Peripheral blood mononuclear cell (primary cell): ENCODE measurements around the gene HDAC10.

- PRO-cap, 8 experiments, result peak in 2 of 8 experiments; most common plus-strand start chr22:49975574 (in 1)
Measured at GRCh38 chr22:49975295-49976290, 15.0 kb downstream of the PIM3 start.

DNA sequence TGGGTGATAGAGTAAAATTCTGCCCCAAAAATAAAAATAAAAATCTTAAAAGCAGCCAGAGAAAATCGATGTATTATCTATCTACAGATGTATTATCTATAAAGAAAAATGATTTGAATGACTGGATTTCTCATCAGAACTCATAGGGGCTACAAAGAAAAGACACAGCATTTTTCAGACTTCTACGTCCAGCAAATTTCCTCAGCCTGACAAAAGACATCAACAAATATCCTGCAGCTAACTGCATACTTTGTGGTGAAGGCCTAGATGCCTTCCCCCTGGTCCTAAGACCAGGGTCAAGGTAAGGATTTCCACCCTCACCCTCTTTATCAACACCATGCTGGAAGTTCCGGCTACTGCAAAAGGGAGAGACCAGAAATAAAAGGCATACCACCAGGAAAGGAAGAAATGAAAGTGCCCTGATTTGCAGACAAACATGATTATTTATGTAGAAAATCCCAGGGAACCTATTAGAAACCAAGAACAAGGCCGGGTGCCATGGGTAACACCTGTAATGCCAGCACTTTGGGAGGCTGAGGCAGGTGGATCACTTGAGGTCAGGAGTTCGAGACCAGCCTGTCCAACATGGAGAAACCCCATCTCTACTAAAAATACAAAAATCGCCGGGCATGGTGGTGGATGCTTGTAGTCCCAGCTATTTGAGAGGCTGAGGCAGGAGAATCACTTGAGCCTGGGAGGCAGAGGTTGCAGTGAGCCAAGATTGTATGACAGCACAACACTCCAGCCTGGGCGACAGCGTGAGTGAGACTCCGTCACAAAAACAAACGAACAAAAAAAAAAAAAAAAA lies 20.4 kb downstream of the PIM3 start:
- PRO-cap, 8 experiments, result peak in 3 of 8 experiments; most common plus-strand start position 292 of the sequence (in 1)

- PRO-cap, 8 experiments, result no peak in any of the 8 experiments
Measured at GRCh38 chr22:50103985-50104354, 14.2 kb downstream of the MOV10L1 start.

DNA sequence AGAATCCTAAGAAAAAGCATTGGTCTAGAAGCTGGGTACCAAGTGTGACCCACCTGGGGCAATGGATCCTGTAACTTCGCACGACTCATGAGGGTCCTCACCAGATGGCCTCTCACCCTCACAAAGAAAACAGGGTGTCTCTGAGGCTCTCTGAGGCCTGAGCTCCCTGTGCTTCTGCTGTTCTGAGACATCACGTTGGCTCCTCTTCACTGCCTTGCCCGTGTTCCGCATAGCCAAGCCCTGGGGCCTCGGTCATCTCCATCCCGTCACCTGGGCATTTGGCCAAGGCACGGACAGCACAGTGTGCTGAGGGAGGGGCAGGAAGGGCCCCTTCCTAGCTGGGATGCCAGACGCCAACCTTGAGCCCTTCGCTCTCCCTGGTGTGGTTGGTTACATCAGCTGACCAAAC lies 25.8 kb downstream of the MOV10L1 start:
- PRO-cap, 8 experiments, result no peak in any of the 8 experiments

DNA sequence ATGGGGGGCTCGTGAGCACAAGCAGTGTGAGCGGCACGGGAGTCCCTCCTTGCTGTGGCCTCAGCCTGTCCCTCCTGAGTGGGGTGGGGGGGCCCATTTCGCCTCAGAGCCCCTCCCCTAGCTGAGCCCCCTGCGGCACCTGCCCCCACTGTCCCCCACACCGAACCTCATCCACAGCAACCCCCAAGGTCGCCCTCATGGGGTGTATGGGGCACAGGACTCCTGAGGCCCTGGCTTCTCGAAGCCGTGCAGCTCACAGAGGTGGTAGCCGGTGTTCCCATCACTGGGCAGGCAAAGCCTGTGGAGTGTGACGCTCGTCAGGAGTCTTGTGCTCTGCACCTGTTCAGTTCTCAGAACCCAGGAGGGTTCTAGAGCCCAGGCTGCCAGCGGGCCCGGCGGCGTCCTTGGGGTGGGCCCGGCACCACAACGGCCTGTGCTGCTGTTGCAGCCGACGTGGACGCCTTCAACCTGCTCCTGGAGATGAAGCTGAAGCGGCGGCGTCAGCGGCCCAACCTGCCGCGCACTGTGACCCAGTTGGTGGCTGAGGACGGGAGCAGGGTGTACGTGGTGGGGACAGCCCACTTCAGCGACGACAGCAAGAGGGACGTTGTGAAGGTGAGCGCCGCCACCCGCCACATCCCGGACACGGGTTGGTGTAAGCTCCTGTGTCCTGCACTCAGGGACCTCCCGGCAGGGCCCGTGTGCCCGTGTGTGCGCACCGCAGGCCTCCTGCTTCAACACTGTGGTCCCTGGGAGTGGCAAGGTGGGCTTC lies 6.7 kb upstream of the SELENOO start:
- PRO-cap, 8 experiments, result peak in 4 of 8 experiments; most common plus-strand start position 602 of the sequence (in 3); most common minus-strand start position 142 of the sequence (in 1)

DNA sequence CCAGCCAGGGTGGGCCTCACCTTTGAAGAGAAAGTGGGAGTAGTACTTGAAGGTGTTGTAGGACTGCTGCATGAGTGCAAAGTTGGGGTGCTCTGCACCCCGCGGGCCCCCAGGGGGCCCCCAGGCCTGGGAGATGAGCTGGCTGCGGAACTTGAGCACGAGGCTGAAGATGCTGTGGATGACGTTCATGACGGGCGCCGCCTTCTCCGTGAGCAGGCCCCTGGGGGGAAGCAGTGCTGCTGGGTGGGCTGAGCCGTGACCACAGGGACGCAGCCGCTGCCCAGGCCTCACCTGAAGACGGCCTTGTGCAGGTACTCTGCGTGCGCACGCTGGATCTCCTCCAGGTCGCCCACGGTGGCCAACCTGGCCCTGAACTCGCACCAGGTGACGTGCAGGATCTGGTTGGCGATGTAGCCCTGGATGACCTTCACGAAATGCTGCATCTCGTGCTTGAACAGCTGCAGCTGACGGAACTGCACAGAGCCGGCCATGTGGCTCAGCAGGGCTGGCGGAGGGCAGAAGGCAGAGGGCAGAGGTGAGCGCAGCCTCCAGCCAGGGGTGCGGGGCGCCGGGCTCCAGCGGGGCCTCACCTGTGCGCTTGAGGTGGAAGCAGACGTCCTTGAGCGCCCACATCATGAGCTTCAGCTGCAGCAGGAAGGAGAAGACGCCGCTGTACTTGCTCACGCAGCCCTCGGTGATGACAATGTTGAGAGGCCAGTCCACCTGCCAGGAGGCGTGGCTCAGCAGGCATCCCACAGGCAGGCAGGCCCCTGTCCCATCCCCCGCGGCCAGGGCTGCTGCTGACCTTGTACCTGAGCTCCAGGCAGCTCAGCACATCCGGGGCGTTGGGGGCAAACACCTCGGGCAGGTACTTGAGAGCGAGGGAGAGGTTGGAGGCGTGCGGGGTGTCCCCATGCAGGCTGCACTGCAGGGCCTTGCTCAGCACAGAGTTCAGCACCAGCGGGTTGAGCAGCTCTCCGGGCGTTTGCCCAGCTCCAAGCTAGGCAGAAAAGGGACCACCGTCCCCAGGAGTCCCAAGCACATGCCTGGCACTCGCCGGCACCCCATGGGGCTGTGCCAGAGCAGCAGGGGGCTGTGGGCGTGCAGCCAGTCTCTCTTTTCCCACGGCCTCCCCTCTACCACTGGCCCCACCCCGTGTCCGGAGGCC lies 17.5 kb downstream of the SELENOO start:
- PRO-cap, 8 experiments, result peak in 4 of 8 experiments; most common plus-strand start position 881 of the sequence (in 4); most common minus-strand start position 596 of the sequence (in 1)

DNA sequence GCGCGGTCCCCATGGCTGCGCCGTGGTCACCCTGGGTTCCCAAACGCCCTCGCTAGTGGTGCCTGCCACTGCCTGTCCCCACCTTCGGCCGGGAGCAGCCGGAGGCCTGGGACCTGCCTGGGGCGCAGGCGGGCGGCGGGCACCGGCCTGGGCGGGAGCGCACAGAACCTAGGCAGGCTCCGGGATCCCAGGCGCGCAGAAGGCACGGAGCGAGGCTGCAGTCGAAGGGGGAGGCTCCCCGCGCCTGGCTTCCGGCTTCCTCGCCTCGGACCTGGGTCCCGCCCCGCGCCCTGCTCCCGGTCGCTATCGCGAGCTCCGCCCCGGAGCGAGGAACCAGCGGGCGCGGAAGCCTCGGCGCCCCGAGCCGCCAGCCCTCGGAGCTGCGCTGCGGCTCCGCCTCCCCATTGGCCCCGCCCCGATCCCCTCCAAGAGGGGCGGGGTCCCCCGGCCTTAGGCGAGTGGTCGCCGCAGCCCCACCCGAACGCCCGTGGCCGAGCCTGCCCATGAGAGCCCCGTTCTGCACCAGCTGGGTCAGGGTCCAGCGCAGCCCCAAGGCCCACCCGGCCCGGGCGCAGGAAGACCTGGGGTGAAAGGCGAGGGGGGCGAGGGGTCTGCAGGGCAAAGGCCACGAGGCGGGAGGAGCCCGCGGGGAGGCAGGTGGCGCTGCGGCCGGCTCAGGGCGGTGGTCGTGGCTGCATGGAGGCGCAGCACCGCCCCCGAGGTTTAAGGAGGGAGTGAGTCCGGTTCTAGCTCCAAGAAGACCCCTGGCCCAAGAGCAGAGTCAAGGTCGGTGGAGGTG lies at the start of gene HDAC10:
Gene HDAC10 (minus strand): TSS at position 246 of the 799 bp plus-strand sequence.
- PRO-cap, 8 experiments, result peak in 7 of 8 experiments; most common plus-strand start position 323 of the sequence (in 4); most common minus-strand start position 223 of the sequence (in 3)

DNA sequence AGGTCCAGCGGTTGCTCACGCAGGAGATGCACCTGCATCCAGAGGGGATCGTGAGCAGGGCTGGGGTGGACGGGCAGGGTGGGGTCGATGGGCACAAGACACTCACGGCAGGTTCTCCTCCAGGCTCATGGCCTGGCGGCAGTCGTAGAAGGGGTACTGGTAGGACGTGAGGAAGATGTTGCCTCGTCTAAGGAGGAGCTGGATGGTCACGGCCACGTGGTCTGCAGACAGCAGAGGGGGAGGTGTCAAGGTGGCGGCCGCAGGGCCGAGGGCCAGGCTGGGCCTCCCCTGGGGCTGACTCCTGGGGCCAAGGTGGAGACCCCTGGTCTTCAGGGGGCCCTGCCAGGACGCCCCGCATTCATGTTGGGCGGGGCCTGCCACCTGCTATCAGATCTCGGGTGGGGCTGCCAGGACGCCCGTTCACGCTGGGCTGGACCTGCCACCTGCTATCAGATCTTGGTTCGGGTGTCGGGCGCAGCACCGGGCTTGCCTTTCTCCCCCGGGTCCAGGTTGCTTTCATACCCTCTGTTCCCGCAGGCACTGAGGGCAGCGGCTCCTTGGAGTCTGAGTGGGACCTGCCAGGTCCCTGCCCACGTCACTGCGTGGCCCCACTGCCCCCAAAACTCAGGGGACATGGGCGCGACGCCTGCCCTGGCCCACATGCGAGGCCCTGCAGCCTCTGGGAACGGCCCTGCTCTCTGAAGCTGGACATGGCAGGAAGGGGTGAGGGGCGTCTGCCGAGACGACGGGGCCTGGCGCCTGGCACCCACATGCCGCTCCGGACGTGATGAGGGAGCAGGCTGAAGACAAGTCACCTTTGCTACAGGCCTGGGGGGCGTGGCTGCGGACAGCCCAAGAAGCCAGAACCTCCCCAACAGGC lies 16.1 kb upstream of the MAPK11 start:
- PRO-cap, 8 experiments, result peak in 4 of 8 experiments; most common minus-strand start position 780 of the sequence (in 2)

DNA sequence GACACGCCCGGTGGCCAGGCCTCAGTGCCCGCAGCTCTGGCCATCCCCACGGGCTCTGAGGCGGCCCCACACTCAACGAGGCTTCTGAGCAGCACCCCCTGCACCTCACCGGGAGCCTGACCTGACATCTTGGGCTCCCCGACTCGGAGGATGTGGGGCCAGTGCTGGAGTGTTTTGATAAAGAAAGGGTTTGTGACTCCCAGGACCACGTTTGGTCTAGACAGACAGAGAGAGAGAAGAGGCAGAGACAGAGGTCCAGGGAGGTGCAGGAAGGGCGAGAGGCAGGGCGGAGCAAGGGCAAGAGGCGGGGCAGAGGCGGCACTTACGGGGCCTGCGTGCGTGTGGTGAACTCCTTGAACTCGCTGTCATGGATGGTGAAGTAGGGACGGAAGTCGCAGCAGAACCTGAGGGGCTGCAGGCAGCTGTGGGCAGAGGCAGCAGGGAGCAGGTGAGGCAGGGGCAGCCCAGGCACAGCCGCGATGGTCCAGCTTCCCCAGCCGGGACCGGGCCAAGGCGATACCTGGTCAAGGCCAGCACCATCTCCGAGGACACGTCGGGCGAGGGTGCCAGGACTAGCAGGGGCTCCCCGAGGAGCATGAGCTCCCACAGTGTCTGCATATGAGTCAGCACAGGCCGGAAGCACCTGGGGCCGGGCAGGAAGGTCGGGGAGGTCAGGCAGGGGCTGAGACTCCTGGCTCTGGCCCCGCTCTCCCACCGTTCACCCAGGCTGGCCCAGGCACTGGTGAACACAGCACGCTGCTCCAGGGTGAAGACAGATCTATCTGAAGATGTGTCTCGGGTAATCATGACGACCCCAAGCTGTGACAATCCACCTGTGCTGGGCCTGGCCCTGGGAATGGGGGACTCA lies 7.1 kb upstream of the PLXNB2 start:
- PRO-cap, 8 experiments, result peak in 8 of 8 experiments; most common plus-strand start position 368 of the sequence (in 8); most common minus-strand start position 226 of the sequence (in 4)

DNA sequence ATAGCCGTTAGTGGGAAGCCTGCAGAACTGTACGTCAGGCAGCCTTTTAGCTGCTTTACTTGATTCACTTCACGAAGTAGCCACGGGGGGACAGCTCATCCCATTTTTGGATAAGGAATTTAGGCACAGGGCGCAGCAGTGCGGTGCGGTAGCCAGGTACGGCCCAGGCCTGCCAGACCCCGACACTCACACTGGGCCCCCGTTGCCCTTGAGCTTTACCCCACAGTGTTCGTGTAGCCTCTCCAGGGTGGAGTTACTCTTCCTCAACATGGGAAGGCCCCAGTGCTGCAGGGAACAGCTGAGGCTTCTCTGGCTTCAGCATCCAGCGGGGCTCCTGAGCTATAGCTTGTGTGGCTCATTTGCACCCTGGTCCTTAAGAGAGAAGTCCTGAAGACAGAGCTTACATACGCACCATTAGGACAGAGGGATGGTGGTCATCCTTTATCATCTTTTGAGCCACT lies 59.4 kb downstream of the SBF1 start:
- PRO-cap, 8 experiments, result no peak in any of the 8 experiments

DNA sequence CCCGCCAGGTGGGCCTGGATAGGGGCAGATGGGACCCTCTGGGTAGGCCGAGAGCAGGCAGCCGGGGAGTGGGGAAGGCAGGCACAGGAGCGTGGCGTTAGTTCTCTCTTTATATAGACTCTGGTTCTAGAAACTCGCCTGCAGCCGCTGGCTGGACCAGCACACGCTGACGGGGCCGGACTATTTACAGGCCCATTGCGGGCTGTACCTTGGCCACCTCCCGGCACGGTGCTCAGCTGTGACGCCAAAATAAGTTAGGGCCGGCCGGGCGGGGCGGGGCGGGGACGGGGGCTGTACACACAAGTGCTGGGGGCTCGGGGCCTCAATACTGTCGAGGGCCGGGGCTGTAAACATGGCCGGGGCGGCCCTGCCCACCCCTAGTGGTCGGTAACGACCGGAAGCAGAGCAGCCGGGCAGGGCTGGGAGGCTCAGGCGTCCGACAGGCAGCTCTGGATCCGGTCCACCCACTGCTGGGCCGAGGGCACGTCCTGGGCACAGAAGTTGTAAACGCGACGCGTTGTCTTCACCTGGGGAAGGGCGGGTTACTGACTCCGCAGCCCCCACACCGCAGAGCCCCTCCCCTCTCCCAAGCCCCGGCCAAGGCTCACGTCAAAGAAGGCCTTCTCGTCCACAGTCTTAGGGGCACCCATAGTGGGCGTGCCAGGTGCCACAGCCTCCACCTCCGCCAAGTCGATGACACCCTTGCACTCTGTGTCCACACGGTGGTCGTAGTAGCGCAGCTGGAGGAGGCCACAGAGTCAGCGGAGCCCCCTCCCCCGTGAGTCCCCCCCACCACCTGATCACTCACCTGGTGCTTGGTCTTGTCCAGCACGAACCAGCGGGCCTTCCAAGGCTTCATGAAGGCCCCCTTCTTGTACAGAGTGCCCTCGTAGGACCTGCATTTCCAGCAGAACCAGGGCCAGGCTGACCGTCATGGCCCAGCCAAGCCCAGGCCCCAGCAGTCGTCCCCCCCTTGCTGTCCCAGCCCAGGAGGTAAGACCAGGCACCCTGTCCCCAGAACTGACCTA lies 27.8 kb downstream of the SBF1 start:
- PRO-cap, 8 experiments, result no peak in any of the 8 experiments

DNA sequence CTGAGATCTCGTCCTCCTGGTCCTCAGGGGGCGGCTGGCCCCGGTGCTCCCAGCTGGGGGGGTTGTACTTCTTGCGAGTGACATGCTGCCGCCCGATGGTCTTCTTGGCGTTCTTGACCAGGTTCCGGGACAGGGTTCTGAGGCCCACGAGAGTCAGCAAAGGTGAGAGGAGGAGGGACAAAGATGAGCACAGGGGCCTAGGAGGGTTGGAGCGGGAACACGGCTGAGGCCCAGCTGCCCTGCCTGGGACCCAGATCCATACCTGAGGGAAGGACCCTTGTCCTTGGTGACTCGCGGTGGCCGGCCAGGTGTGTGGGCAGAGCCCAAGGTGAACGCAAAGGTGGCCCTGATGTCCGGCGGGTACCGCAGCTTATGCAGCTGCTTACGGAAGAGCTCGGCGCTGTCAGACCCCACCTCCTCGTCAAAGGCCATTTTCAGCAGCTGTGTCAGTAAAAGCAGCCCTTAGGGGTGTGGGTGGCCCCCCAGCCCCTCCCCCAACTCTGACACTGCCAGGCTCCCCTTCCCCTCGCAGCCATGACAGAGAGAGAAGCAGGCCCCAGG lies 14.5 kb downstream of the SBF1 start:
- PRO-cap, 8 experiments, result no peak in any of the 8 experiments

DNA sequence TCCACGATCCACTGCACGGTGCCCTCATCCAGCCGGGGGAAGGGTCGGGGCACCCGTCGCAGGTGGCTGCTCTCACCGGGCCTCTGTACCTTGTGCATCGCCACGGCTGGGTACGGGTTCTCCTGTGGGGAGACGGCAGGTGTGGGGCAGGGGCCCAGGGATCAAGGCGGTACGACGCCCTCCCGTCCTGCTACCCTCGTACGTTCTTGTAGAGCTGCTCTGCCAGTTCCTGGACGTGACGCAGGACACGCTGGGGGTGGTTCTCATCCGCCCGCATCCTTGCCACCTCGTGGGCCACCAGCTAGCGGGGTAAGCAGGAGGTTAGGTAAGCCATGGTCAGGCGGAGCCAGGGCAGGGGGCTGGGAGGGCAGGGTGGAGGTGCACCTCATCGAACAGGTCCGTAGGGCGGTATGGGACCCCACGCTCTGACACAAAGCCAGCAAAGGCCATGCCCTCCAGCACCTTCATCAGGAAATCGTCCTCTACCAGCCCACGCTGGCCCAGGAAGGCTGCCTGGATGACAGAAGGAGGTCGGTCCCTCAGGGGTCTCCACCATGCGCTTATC lies 10.1 kb downstream of the SBF1 start:
- PRO-cap, 8 experiments, result peak in 1 of 8 experiments; most common minus-strand start position 477 of the sequence (in 1)

- PRO-cap, 8 experiments, result peak in 4 of 8 experiments; most common plus-strand start chr22:50467870 (in 1); most common minus-strand start chr22:50467686 (in 3)
Measured at GRCh38 chr22:50467626-50467924, 7.3 kb downstream of the SBF1 start.

DNA sequence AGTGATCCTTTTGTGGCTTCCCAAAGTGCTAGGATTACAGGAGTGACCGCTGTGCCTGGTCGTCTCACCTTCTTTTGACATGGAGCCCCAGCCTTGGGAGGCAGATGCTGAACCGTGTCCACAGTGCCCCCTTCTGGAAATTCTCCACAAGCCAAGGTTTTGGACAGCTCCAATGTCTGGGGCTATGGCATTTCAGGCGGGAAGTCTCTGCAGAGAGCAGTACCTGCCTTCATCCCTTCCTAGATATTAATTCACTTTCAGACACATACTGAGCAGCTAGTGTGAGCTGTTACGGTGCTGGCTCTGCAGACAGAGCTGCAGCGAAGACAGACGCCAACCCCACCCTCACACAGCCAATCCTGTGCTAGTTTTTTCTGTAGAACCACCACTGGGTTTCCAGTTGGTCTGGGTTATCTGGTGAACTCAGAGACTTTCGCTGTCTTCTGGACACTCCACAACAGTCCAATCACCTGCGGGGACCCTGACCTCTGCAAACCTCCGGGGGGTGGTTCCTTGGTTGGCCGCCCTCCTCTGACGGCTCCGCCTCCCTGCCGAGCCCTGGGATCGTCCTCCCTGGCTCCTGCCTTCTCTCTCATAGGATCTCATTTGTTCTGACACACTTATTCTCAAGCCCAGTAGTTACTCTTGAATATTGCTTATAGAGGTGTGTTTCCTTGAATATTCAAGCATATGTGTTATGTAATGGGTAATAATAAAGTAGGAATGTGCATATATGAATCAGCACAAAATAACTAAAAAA lies 9.1 kb downstream of the LMF2 start:
- PRO-cap, 8 experiments, result no peak in any of the 8 experiments

- PRO-cap, 8 experiments, result no peak in any of the 8 experiments
Measured at GRCh38 chr22:50502845-50503686, 4.4 kb downstream of the LMF2 start.

DNA sequence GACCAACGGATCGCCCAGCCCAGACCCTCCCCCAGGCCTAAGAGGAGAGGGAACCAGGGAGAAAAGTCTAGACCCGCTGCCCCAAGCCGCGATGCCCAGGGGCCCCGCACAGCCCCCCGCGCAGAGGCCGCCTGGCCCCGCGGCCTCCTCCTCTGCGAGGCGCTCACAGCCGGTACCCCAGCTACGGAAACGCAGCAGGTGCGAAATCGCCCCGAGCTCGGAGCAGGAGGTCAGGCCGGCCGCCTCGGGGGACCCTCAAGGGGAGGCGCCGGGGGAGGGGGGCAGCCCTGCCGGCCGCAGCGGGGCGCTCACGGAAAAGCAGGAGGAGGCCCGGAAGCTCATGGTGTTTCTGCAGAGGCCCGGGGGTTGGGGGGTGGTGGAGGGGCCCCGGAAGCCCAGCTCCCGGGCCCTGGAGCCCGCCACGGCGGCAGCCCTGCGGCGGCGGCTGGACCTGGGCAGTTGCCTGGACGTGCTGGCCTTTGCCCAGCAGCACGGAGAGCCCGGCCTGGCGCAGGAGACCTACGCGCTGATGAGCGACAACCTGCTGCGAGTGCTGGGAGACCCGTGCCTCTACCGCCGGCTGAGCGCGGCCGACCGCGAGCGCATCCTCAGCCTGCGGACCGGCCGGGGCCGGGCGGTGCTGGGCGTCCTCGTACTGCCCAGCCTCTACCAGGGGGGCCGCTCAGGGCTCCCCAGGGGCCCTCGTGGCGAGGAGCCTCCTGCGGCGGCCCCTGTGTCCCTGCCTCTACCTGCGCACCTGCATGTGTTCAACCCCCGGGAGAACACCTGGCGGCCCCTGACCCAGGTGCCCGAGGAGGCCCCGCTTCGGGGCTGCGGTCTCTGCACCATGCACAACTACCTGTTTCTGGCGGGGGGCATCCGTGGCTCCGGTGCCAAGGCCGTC lies 2.9 kb downstream of the KLHDC7B start:
- PRO-cap, 8 experiments, result peak in 8 of 8 experiments; most common plus-strand start position 354 of the sequence (in 7); most common minus-strand start position 318 of the sequence (in 7)

DNA sequence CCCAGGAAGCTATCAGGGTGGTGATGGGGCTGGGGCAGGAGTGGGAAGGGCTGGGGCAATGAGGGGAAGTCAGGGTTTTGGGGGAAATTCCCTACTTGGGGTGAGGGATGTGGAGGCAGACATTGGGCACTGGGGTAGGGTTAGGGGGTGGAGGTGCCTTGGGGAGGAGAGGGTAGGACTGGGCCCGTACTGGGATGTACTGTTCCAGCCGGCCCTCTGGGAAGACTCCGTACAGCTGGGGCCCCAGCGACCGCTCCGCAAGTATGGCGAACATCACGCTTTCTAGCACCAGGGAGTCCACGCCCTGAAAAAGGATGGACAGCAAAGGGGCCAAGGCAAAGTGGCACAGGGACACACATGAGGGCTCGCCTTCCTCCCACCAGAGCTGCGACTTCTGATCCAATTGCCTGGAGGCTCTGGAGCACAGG lies 1.1 kb downstream of the CHKB start:
- PRO-cap, 8 experiments, result no peak in any of the 8 experiments

DNA sequence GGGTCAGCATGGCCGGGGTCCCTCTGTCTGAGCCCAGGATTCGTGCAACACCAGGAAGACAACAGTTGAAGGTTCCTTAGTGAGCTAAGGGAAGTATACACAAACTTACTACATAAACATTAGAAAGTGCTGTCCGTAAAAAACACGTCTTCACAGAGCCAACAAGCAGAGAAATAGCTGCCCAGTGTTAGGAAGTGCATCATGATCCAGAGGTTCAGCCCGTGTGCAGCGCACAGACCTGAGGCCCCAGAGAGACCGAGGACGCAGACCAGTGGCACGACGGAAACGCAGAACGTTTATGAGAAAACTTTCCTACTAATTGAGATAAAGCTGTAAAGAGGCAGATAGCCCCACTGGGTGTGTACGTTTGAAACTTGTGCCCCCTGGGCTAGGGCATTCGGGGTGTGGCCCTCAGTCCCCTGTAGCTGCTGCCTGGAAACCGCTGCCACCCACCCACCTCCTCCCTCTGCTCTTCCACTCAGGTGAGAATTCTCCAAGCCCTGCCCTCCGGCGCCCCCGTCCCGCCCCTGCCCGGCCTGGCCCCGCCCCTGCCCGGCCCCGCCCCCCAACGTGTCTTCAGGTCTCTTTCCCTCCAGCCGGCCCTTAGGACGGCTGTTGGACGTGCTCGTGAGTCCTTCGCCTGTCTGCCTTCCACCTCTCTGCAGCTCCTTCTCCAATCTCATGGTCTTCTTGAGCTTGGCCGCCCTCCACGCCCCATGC lies 11.9 kb downstream of the MAPK8IP2 start:
- PRO-cap, 8 experiments, result no peak in any of the 8 experiments

DNA sequence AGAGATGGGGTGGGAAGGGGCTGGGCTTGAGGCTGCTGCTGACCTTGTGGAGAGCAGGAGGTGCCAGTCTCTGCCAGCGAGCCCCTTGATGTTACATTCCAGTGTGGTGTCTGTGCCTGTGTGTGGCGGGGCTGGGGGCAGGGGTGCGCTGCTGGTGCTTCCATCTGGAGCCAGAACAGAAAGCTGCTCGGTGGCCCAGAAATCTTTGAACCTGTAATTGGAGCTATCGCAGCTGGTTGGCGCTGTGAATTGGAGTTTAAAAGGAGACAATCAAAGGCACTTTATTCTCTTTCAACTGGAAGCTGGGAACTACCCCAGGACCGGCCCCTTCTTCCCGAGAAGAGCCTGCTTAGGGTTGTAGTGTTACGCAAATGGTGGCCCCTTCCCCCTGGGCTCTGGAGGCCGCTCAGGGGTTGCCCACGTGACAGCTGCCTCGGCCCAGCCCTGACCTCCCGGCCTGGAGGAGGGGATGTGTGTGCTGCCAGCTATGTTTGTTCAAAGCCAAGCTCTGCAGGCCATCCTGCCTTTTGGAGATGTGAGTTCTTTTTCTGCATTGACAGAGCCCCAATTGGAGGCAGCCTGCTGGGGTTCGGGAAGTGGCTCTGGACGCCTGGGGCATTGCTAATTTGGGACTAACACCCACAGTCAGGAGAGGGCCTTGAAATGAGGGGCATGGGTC lies 13.9 kb upstream of the ARSA start:
- PRO-cap, 8 experiments, result no peak in any of the 8 experiments